Epithelial cell of esophagus (primary cell): ENCODE measurements around the genes CCDC47, GH1 and SMURF2.

- RRBS: 5% methylated on average over 18 of the region's 46 CpGs
These were observed 728 bp upstream of the ACE start for GRCh38 chr17:63475913-63476752.

GRCh38 chr17:63577311-63577711, 23.4 kb upstream of the TACO1 start:
- RRBS: no CpG with 5 or more reads among the region's 3 CpGs

DNA sequence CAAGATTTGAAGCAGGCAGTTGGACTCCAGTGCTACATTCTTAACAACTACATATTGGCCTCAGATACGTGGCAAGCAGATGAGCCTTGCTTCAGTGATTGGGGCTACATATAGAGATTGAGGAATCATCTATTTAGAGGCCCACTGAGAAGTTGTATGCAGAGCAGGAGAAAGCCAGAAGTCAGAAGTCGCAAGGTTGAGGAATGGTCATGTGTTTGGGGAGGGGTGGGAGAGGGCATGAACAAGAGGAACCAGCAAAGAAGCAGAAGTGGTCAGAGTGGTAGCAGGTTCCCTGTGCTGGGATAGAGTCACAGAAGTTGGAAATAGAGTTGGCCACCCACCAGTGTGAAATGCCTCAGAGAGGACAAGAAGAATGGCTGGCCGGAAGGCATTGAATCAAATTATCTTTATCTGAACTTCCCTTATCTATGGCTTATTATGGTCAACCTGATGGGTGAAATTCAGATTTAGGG, 19.4 kb downstream of the MAP3K3 start:
- RRBS: no CpG with 5 or more reads among the region's 3 CpGs

DNA sequence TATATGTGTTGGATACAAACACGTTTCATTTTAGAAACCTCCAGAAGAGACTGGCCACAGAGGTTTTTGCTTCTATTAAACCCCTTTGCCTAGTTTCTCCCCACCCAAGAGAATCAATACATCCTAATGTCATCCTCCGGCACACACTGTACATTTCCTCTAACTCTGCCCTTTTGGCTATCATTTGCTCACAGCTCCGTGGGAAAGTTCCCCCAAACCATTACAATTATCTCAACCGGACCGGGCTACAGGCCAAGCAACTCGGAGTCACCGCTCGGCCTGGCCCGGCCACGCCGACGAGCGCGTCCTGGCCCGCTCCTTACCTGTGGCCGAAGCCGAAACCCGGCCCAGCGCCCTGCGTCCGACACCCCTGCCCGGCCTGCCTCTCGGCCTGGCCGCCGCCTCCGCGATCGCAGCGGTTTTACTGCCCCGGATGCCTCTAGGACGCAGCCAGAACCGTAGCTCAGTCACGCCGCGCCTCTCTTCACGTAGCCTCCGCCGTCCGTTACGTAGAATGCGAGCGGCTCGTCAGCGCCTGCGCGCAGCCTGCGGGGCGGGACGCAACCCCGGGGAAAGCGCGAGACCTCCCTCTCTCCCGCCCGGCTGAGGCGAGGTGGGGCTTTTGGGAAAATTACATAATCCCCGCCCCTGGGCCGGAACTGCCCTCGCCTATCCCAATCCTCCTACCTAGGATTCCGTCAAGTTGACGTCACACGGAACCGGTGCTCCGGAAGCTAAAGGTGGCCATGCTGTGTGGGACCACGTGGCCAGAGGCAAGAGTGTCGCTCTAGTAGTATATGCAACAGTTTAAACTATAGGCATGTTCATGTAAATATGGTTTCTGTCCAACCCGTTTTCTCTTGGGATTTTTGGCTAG, at the start of gene CCDC47:
Gene CCDC47 (minus strand): TSS at position 509 of the 877 bp plus-strand sequence.
- RRBS: 2% methylated on average over 30 of the region's 66 CpGs

DNA sequence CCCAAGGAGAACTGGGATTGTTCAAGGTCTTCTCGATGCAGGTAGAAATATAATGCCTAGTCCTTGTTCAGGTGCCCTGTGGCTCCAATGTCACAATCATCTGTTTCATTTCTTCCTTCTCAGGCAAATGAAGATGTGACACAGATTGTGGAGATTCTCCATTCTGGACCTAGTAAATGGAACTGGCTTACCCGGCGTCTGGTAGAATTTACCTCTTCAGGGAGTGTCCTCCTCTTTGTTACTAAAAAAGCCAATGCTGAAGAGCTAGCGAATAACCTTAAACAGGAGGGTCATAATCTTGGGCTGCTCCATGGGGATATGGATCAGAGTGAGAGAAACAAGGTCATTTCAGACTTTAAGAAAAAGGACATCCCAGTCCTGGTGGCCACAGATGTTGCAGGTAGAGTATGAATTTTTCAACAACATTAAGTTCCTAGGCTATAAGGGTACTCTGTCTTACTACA, 15.4 kb upstream of the PSMC5 start:
- RRBS: no CpG with 5 or more reads among the region's 4 CpGs

- RRBS: no CpG with 5 or more reads among the region's 6 CpGs
These were observed 913 bp upstream of the FTSJ3 start for GRCh38 chr17:63828273-63828878.

- RRBS: no CpG with 5 or more reads among the region's 17 CpGs
These were observed 3.2 kb upstream of the FTSJ3 start for GRCh38 chr17:63830517-63831201.

DNA sequence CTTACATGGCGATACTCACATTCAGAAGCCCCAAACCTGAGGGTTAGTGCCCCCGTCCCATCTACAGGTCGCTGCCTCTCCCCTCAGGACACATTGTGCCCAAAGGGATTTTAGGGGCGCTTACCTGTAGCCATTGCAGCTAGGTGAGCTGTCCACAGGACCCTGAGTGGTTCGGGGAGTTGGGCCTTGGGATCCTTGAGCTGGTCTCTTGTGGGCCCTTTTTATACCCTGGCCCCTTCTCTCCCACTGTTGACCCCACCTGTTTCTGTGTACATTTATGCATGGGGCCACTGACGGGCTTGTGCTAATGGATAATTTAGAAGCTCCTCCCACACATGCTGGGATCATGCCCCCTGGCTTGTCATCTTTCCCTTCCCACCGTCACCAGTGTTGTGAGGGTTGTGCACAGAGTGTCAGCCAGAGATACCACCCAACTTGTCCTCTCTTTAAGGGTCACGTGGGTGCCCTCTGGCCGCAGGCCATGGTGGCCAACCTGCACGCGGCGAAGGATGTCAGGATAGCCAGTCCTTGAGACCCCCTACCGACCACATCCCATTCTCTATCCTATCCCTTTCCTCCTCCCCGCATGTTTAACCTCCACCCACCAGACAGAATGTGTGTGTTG, at the start of gene GH1:
Gene GH1 (minus strand): TSS at position 197 of the 625 bp plus-strand sequence.
- RRBS: no CpG with 5 or more reads among the region's 14 CpGs

- RRBS: no CpG with 5 or more reads among the region's 7 CpGs
These were observed 14.4 kb upstream of the CD79B start for GRCh38 chr17:63946547-63946926.

- RRBS: no CpG with 5 or more reads among the region's 10 CpGs
These were observed 42.6 kb upstream of the ICAM2 start for GRCh38 chr17:64062921-64063598.

- RRBS: no CpG with 5 or more reads among the region's 5 CpGs
These were observed 50.0 kb downstream of the TEX2 start for GRCh38 chr17:64213109-64213442.

GRCh38 chr17:64514825-64515391, 8.1 kb downstream of the CEP95 start:
- RRBS: no CpG with 5 or more reads among the region's 3 CpGs

DNA sequence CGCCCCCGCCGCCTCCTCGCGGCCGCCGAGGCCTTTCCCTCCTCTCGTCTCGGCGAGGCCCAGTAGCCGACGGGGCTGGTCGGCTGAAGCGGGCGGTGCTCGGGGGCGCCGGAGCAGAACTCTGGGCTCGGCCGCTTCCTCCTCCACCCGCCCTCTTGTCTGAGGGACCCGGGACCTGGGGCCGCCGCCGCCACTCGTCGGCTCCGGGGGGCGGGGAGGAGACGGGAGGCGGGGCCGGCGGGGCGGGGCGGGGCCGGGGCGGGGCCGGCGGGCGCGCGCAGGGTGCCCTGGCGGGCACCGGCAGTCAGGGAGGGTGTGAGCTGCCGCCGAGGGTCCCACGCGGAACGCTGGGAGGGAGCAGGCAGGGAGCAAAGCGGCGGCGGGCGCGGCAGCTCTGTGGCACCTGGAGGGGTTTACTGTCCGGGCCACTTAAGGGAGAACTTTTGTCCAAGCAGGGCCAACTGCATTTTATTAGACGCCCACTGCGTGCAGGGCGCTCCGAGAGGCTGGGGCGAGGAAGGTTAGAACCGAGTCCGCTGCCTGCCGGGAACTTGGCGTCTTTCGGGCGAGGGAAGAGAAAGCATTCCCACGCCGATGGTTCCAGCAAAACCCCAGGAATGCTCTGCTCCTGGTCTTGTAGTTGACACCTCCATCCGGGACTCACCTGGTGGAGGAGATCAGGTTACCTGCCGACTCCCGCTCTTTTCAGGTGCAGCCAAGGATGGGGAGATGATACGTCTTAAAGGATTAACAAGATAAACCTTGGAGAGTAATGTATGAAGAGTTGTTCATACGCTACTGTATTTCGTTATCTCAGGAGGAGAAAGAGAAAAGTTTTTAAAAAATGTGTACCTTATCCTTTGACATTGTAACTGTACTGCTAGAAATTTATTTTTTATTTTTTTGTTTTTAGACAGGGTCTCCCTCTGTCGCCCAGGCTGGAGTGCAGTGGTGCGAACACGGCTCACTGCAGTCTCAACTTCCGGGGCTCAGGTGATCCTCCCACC, at the start of gene SMURF2:
Gene SMURF2 (minus strand): TSS at position 161 of the 1,007 bp plus-strand sequence.
- RRBS: 2% methylated on average over 3 of the region's 78 CpGs

- RRBS: no CpG with 5 or more reads among the region's 17 CpGs
These were observed 111.9 kb upstream of the SMURF2 start for GRCh38 chr17:64773839-64774668.

GRCh38 chr17:64922908-64923508, 3.7 kb upstream of the LRRC37A3 start:
- RRBS: no CpG with 5 or more reads among the region's 7 CpGs

- RRBS: no CpG with 5 or more reads among the region's 7 CpGs
These were observed 55.0 kb upstream of the LRRC37A3 start for GRCh38 chr17:64974089-64974891.

DNA sequence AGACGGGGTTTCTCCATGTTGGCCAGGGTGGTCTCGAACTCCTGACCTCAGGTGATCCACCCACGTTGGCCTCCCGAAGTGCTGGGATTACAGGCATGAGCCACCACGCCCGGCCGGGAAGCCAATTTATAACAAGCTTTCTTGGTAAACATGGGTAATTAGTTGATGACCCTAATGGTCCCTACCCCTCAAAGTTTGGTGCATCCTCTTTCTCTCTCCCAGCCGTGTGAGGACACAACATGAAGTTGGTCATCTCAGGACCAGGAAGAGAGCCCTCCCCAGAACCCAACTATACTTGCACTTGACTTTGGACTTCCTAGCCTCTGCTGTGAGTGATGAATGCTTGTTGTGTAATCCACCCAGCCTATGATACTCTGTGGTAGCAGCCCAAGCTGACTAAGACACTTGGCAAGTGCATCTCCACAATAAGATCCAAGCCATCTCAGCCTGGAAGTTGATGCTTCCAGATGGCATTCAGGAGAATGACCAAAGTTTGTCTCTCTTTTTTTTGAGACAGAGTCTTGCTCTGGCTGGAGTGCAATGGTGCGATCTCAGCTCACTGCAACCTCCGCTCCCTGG, 65.6 kb downstream of the GNA13 start:
- RRBS: no CpG with 5 or more reads among the region's 10 CpGs

- RRBS: no CpG with 5 or more reads among the region's 13 CpGs
These were observed 40.2 kb downstream of the GNA13 start for GRCh38 chr17:65016327-65016711.

- RRBS: no CpG with 5 or more reads among the region's 7 CpGs
These were observed 6.2 kb downstream of the GNA13 start for GRCh38 chr17:65050019-65051087.

DNA sequence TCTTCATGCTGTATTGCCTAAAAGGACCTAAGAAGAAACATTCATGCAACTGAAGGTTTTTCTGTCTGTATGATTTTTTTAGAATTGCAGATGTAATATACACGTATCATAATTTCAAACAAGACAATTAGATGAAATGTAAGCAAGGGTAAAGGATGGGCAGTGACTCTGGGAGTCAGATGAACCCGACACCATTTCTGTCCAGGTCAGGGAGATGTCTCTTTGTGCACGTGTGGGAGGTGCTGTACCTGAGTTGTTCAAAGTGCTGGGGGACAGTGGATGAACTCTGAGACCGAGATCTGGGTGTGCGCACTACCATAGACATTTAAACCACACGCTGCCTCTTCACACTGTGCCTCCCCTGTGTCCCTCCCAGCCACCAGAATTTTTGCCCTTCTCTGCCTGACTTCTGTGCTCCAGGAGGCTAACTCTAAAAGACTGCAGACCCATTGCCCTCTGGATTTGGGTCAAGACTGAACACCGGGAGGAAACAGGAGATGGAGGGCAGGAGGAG, 5.9 kb upstream of the RGS9 start:
- RRBS: no CpG with 5 or more reads among the region's 7 CpGs